Monocyte (primary cell): ENCODE measurements around a stretch of chr3.

- PRO-cap, 2 experiments: no peak in any of the 2 experiments
These were observed 36.4 kb downstream of the OXNAD1 start for GRCh38 chr3:16301433-16301855.

DNA sequence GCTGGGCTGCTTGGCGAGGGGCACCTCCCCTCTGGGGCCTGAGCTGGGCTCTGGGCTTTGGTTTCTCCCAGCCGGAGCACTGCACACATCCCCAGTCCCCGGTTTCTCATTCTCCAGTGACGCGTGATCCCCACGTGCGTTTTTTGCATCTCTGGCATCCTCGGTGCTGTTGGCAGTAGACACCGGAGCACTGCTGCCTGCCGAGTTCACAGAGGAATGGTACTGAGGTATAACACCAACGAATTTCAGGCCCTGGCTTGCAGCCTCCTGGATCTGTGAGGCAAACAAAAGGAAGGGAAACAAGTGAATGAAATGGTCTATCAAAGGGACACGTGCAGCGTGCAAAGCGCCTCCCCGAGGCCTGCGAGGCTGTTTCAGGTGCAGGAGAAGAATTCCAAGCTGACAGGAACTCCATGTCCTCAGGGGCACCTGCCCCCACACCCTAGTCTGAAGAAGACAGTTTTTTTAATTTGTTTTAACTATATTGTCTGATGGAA, 112.9 kb downstream of the OXNAD1 start:
- PRO-cap, 2 experiments: no peak in any of the 2 experiments

DNA sequence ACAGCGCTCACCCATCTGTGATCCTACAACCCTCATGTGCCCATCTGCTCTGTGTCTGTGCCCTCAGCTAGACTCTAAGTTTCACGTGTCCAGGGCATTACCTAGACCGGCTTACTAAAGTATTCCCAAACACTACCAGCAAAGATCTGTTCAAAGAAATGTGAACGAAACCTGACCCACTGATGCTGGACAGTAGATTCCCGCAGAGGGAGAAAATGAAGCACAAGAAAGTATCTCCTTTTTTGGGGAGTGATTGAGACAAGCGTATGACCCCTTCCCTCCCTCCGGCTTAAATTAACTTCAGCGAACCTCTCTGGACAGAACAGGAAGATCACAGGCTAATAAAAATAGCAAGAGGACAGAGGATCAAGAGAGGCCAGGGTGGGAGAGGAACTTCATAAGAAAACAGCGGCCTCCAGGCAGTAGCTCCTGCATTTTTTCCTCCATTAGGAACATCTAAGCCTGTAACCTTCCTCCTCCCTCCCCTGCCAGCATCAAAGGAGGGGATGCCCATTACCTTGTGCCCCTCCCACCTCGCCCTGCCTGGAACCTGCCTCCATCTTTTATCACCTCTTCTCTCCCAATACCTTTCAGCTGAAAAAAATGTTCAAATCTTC, 113.0 kb downstream of the RFTN1 start:
- PRO-cap, 2 experiments: no peak in any of the 2 experiments

- PRO-cap, 2 experiments: no peak in any of the 2 experiments
These were observed 72.2 kb downstream of the RFTN1 start for GRCh38 chr3:16441371-16441678.

DNA sequence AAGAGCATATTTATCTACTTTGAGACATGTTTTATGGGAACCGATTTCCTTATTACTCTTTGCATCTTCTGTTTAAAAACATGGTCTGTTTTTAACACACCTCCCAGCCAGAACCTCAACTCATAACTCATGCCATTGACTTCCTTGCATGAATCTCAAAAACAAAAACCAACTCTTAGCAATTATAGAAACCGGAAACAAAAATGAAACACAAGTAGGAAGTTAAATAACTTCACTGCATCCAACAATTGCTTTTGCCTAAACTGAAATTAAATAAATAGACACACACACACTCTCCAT, 32.2 kb downstream of the RFTN1 start:
- PRO-cap, 2 experiments: no peak in any of the 2 experiments

GRCh38 chr3:16493640-16494058, 19.9 kb downstream of the RFTN1 start:
- PRO-cap, 2 experiments: no peak in any of the 2 experiments

GRCh38 chr3:16663935-16664139, 58.6 kb upstream of the DAZL start:
- PRO-cap, 2 experiments: no peak in any of the 2 experiments

DNA sequence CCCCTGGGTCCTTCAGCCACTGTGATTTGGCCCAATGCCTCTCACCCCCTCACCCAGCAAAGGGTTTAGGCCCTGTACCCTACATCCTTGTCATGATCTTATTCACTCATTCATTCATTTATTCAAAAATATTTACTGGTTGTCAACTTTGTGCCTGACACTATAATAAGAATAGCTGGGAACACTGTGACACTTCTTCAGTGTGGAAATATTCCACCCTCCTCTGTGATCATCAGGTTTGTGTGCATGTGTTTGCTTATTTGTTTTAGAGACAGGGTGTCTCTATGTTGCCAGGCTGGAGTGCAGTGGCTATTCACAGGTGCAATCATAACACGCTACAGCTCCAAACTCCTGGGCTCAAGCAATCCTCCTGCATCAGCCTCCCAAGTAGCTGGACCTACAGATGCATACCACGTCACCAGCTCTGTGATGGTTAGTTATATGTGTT, 50.0 kb upstream of the PLCL2 start:
- PRO-cap, 2 experiments: no peak in any of the 2 experiments

DNA sequence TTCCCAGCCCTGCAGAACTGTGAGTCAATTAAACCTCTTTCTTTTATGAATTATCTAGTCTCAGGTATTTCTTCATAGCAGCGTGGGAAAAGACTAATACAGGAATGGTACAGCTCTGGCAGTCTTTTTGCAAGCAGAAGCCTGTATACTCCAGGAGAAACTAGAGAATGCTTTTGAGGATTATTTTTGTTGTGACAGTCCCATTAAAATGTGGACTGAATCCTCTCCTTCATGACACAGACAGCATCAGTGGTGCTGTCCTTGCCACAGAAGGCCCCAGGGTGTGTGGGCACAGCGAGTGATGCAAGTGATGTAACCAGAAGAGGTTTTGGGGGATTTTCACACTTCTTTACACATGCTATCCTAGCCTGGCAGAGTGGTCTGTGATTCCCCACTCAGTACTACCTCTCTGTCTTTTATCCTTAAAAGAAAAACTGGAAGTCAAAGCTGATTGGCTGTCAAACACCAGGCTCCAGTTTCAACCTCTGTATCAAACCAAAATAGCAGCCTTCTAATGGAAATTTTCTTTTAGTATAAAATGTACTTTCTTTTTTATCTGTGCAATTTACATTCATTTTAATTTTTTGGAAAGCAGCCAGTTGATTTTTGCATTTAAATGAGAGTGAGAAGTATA, 20.3 kb downstream of the PLCL2 start:
- PRO-cap, 2 experiments: no peak in any of the 2 experiments

GRCh38 chr3:17140672-17141108, 255.9 kb downstream of the PLCL2 start:
- PRO-cap, 2 experiments: no peak in any of the 2 experiments

DNA sequence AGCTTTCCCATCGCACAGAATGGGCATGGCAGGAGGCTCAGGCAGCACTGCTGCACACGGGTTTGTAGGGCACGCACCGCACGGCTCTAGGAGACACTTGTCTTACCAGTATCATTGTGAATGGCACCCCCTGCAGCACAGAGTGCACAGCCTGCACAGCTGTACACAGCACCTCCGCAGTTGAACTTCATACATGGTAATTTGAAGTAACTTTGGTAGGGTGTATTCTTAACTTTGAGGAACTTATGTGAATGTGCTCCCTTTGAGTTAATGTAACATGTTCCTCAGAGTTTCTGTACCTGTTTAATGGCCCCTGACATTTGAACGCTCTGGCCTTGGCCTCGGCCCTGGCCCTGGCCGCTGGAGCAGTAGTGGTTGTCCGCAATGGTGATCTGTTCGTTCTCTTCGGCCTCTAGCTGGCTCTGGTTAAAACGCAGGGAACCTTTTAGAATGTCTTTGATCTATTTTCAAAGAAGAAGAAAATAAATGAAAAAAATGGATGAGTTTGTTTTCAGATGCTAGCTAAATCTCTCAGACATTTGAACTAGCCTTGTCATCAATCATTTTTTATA, 281.8 kb downstream of the PLCL2 start:
- PRO-cap, 2 experiments: no peak in any of the 2 experiments

DNA sequence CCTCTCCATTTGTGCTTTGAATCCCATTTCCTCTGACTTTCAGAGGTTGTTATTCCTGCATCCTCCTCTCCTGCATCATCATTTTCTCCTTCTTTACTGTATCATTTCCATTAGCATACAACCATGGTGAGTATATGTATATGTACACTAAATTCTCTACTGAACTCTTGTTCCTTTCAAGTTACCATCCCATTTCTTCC, 354.4 kb downstream of the PLCL2 start:
- PRO-cap, 2 experiments: no peak in any of the 2 experiments

DNA sequence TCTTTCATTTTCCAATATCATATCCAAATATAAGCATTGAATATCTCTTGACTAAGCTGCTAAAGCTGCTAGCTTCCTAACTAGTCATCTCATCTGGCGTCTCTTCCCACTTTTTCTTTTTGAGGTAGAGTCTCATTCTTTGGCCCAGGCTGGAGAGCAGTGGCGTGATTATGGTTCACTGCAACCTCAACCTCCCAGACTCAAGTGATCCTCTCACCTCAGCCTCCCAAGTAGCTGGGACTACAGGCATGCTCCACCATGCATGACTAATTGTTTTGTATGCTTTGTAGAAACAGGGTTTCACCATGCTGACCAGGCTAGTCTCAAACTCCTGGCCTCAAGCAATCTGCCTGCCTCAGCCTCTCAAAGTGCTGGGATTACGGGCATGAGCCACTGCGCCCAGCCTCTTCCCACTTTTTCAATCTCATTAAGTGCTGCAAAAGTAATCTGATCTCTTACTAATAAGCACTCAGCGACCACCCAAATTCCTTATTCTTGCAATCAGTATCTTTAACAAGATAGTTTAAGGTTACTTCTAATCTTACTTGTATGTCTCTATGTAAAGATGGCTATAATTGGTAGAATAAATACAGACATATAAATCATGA, 132.2 kb downstream of the TBC1D5 start:
- PRO-cap, 2 experiments: no peak in any of the 2 experiments

DNA sequence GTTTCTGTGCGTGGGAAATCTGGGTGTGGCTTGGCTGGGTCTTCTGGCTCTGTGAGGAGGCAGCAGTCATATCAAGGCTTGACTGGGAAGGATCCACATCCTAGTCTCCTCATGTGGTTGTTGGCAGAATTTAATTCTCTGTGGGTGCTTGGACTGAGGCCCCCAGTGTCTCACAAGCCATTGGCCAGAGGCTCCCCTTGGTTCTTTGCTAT, 102.7 kb upstream of the TBC1D5 start:
- PRO-cap, 2 experiments: no peak in any of the 2 experiments

GRCh38 chr3:18111799-18112263, 313.3 kb downstream of the SATB1 start:
- PRO-cap, 2 experiments: no peak in any of the 2 experiments

DNA sequence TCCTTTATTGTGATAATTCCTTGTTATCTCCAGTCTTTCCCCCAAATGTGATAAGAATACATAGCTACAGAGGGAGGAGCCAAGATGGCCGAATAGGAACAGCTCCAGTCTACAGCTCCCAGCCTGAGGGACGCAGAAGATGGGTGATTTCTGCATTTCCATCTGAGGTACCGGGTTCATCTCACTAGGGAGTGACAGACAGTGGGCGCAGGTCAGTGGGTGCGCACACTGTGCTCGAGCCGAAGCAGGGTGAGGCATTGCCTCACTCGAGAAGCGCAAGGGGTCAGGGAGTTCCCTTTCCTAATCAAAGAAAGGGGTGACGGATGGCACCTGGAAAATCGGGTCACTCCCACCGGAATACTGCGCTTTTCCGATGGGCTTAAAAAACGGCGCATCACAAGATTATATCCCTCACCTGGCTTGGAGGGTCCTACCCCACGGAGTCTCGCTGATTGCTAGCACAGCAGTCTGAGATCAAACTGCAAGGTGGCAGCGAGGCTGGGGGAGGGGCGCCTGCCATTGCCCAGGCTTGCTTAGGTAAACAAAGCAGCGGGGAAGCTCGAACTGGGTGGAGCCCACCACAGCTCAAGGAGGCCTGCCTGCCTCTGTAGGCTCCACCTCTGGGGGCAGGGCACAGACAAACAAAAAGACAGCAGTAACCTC, 91.0 kb upstream of the SATB1 start:
- PRO-cap, 2 experiments: no peak in any of the 2 experiments

DNA sequence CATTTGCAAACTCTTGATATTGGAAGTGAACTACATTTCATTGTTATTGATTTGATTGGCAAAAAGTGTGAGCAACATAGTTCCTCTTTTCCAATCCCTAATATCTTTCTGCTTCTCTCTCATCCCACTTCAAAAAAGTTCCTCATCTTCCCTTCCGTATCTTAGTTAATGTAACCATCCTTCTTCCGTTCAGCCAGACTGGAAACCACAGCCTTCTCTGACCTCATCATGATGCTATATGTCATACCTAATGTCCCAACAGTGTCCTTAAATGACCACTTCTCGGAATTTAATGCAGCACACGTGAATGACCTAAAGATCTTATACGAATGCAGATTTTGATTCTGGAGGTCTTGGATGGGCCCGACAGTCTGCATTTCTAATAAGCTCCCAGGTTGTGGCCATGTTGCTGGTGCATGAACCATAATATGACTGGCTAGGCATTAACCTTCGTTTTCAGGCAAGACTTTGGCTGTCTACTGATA, 320.4 kb upstream of the SATB1 start:
- PRO-cap, 2 experiments: peak in 1 of 2 experiments; most common plus-strand start position 341 of the sequence (in 1); most common minus-strand start position 144 of the sequence (in 1)

DNA sequence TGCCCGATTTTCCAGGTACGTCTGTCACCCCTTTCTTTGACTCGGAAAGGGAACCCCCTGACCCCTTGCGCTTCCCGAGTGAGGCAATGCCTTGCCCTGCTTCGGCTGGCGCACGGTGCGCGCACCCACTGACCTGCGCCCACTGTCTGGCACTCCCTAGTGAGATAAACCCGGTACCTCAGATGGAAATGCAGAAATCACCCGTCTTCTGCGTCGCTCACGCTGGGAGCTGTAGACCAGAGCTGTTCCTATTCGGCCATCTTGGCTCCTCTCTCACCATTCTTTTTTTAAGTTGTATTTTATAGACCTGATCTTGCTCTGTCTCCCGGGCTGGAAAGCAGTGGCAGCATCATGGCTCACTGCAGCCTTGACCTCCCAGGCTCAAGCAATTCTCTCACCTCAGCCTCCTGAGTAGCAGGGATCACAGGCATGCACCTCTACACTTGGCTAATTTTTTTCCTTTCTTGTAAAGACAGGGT, 184.7 kb upstream of the KCNH8 start:
- PRO-cap, 2 experiments: no peak in any of the 2 experiments

- PRO-cap, 2 experiments: no peak in any of the 2 experiments
These were observed 17.4 kb upstream of the KCNH8 start for GRCh38 chr3:19130912-19131221.

GRCh38 chr3:19146449-19147849, 1.4 kb upstream of the KCNH8 start:
- PRO-cap, 2 experiments: no peak in any of the 2 experiments